Sigmoid colon (tissue), 4 donors: ENCODE measurements around the genes NAA25 and DDX54.

DNA sequence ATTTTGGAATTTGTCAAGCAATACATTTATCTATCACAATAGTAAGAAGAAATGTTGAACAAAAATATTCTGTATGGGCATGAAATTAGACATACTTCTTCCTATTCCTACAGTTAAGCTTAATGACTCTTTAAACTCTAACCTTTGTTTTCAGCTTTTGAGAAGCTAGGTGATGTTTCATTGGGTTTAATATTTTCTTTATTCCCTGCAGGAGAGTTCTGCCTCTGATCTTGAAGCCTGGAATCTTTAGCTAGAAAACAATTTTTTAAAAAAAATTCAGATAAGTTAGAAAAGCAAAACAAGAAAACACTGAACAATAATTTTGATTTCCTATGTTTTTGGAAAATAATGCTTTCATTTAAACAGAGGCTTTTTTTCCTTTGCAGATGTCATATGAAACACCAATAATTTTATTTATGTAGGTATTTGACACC, 89.3 kb downstream of the ATXN2 start:
- PRO-cap, result no peak
- RAMPAGE, long total RNA, 4 experiments, result no peak in any of the 4 experiments

DNA sequence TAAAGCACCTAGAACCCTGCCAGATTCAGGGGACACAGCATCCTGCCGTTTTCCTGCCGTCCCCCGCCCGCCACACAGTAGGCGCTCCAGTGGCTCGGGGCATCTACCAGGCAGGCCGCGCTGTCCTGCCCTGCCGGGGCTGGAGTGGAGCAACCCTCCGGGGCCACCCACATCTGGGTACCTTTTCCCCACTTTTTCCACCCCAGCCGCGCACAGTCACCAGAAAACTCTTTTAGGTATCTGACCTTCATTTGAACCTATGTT, 747 bp upstream of the ATXN2 start:
- PRO-cap, result no peak
- RAMPAGE, long total RNA, 4 experiments, result no peak in any of the 4 experiments

DNA sequence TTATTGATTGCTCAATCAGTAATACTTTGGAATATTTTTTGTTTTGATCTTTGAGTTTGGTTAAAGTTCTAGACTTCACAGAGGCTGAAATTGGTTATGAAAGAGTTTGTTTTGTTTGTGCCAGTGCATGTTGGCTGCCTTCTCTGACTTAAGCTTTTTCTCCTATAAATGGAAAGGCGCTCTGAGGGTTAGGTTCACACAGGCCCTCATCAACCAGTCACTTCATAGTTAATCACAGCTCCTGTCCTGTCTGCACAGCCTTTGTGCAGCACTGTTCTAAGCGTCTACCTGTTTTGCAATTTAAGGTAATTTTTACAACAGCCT, 973 bp downstream of the ALDH2 start:
- PRO-cap, result no peak
- RAMPAGE, long total RNA, 4 experiments, result no peak in any of the 4 experiments

GRCh38 chr12:112108295-112109288, at the start of gene NAA25:
Gene NAA25, minus strand, starts transcription at chr12:112108783.
- PRO-cap, result unidirectional peak, plus-strand start at chr12:112108862
- RAMPAGE, long total RNA, 4 experiments, result start-site peak on the minus strand in 4 of 4 experiments, at chr12:112108527-112108806 at its widest, 12 to 218 reads per replicate

DNA sequence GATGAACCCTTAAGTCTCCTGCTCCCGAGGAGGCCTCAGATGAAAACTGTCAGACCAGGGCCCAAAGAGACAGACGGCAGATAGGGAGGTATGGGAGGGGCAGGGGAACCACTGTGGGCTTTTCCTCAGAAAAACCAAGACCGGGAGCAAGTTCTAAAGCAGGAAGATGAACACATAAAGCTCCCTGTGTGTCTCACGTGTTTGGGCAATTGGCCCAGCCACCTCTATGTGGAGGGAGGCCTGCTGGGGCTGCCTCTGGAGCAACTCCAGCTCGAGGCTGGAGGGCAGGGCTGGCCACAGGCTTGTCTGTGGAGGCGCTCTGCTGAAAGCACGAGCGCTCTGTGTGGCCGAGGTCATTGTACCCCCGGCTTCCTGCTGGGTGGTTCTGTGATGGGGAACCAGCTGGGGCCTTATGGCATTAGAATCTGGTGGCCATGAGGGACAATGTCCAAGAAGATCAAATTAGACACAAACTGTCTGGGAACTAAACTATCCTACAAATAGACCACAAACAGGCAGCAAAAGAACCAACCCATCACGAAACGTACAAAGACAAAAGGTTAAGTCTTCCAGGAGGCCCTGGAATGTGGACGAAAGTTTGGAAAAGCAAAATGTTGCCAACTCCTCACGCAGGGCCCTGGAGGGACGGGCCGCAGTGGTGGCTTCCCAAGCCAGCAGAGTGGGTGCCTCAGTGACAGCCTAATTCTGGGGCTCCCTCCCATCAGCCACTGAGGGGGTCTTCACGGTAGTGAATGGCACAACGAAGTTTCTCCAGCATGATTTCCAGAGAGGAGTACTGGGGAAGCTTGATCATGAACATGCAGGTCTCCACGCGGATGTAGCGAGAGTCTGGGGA, 36.5 kb downstream of the TRAFD1 start:
- PRO-cap, result no peak
- RAMPAGE, long total RNA, 4 experiments, result no peak in any of the 4 experiments

DNA sequence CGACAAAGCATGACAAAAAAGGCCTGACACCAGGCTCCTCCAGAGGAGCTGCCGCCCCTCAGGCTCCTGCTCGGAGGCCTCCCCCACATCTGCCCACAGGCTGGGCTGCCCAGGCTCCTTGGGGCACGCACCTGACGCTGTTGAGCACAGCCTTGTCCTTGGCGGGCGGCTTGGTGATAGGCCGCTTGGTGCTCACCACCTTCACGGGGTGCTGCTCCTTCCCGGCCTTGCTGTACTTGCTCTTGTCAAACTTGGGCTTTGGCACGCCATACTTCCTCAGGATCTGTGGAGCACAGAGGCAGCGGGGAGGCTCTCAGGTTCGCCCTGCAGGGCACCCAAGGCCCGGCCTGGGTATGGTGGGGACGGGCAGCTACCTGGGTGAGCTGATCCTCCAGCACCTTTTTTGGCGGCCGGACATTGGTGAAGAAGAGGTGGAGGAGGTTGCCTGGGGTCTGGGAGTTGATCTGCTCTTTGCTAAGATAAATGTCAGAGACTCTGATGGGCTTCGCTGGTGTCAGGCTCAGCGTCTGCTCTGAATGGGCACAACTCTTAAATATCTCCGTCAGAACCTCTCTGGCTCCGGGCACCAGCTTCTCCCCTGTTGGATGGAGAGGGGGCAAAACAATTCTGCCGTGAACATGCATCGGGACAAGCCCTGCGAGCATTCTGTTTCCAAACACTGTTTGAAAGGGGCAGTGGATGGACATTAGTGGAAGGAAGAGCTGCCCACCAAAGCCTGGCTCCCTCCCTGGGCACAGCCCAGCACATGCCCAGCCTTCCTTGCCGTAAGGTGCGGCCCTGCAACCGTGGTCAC, 53.6 kb downstream of the TRAFD1 start:
- PRO-cap, result no peak
- RAMPAGE, long total RNA, 4 experiments, result no peak in any of the 4 experiments

DNA sequence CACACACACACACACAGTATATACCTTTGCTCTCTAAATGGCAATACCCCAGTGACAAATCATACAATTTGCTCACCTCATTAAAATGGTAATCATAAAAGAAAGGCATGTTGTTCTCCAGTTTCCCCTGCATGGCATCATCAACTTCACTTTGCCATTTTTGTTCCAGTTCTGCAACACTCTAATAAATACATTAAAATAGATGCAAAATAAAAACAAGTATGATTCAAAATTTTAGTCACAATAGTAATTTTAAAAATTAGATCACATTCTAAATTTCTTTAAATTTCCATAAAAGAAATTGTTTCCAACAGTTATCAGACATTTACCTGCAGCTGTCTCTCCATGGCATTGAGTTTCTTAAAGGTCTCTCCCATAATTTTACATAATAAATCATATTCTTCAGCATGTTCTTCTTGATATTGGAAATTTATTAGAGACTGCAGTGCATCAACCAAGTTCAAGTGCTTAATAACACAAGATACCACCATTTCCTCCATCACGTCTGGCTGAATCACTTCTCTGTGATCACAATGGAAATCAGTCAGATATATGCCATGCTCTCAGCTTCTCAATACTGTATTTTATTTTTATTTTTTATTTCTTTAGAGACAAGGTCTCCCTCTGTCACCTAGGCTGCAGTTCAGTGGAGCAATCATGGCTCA, 122.8 kb downstream of the TRAFD1 start:
- PRO-cap, result no peak
- RAMPAGE, long total RNA, 4 experiments, result no peak in any of the 4 experiments

DNA sequence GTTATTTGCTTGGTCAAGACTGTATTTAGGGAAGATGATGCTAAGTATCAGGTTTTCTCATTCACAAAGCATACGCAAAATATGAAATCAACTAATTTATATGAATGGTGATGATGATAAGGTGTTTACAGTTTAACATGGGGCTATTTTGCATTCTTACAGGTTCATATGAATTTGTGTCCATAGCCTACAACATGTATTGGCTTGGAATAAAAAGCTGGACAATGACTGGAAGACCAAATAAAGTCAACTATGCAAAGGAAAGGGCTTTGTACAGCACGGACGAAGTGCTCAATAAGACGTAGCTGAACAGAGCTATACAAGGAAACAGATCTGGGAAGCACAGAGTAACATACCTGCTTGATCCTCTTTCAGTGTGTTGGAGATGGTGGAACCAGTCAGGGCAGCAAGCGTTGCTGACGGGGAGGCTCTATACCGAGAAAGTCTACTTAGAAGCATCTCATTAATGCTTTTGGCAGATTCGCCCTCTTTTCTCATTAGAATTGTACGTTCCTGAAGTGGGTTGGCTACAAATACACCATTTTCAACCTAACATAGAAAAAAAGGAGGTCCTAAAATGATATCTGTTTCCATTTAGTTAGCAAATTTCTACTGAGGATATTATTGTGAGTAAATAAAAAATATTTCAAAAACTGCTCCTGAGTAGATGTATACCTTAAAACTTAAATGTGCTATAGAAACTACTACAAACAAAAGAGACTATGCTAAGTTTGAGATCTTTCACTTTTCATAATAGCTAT, 99.3 kb downstream of the HECTD4 start:
- PRO-cap, result no peak
- RAMPAGE, long total RNA, 4 experiments, result no peak in any of the 4 experiments

DNA sequence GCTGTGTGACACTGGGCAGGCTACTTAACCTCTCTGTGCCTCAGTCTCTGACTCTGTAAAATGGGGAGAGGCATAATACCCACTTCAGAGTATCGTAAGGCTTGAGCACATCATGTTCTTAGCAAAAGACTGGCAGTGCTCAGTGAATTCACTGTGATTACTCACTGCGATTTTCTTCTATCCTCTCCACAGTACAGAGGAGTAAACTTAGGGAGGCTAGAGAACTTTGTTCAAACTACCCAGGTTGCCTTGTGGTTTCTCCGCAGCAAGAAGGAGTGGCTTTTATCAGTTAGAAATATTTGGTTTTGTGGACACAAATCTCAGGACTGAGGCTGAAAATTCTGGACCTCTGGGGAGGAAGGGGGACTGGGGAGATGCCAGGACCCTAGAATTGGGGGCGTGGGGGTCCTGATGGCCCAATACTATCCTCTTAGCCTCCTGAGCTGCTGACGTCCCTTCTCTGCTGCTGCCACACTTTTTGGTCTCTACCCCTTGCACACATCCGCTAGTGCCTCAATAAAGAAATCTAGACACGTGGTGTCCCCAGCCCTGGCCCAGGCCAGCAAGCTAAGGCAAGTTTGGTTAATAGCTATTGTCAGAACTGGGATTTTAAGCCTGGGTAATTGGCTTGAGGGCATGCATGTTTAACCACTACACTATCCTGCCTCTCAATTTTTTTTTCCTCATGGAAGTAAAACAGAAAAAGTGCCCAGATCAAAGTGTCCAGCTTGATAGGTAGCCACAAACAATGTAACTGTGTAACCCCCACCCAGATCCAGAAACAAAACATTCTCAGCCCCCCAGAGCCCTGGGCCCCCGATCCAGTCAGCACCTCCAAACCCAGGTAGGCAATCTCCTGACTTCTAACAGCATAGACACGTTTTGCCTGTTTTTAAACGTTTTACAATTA, 882 bp downstream of the OAS2 start:
- PRO-cap, result no peak
- RAMPAGE, long total RNA, 4 experiments, result no peak in any of the 4 experiments

- PRO-cap, result no peak
- RAMPAGE, long total RNA, 4 experiments, result no peak in any of the 4 experiments
Observed at GRCh38 chr12:113077128-113077730, 20.7 kb downstream of the DTX1 start.

DNA sequence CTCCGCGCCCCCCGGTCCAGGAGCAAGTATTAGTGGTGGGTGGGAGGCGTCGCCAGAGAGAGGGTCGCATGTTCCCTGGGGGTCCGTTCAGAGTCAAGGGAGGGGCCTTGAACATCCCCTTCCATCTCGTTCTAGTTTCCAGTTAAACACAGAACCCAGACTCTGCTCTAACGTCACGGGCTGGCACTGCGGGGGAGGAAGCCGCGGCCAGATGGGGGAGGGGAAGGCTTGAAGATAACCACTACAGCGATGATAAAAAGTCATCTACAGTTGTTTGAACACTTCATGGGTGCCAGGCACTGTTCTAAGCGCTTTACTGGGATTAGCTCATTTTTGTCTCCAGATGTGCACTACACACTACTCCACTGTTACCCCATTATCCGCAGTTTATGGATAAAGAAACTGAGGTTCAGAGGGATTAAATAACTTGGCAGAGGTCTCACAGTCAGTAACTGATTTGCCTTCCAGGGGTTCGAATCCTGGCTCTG, 573 bp upstream of the RASAL1 start:
- PRO-cap, result no peak
- RAMPAGE, long total RNA, 4 experiments, result no peak in any of the 4 experiments

DNA sequence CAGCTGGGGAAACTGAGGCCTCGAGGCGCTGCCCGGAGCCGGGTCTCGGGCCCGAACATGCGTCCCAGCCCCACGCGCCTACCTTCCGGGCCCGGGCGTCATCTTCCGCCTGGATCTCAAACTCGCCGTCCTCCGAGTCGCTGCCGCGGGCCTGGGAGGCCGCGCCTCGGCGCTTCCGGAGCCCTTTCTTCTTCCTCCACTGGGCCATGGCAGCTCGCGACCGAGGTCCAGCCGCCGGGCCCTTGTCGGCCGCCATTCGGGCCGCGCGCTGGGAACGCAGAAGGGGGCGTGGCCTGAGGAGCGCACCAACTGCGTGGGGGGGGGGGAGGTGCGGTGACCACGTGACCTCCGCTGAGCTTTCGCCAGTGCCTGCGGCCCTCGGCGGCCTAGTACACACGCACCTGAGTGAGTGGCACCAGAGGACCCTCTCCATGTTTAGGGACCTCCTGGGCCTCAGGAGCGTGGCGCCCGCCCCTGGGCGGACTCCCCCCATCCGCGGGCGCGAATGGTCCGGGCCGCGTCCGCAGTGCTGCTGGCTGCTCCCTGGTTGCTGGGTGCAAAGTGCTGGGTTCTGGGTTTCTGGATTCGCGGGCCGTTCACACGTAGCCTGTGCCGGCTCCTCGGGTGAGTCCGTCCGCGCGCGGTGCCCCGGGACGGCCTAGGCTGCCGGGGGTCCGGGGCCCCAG, at the start of gene DDX54:
DDX54 (minus strand) TSS at position 283 of the 686 bp plus-strand sequence.
- PRO-cap, result unidirectional peak, minus-strand start at position 247 of the sequence
- RAMPAGE, long total RNA, 4 experiments, result start-site peak on the plus strand in 4 of 4 experiments, centred at positions 376 to 578 of the sequence, 11 to 29 reads per replicate; start-site peak on the minus strand in 4 of 4 experiments, centred at positions 263 to 269 of the sequence, 69 to 312 reads per replicate

GRCh38 chr12:113185882-113186394, 417 bp downstream of the RITA1 start:
- PRO-cap, result no peak
- RAMPAGE, long total RNA, 4 experiments, result no peak in any of the 4 experiments

DNA sequence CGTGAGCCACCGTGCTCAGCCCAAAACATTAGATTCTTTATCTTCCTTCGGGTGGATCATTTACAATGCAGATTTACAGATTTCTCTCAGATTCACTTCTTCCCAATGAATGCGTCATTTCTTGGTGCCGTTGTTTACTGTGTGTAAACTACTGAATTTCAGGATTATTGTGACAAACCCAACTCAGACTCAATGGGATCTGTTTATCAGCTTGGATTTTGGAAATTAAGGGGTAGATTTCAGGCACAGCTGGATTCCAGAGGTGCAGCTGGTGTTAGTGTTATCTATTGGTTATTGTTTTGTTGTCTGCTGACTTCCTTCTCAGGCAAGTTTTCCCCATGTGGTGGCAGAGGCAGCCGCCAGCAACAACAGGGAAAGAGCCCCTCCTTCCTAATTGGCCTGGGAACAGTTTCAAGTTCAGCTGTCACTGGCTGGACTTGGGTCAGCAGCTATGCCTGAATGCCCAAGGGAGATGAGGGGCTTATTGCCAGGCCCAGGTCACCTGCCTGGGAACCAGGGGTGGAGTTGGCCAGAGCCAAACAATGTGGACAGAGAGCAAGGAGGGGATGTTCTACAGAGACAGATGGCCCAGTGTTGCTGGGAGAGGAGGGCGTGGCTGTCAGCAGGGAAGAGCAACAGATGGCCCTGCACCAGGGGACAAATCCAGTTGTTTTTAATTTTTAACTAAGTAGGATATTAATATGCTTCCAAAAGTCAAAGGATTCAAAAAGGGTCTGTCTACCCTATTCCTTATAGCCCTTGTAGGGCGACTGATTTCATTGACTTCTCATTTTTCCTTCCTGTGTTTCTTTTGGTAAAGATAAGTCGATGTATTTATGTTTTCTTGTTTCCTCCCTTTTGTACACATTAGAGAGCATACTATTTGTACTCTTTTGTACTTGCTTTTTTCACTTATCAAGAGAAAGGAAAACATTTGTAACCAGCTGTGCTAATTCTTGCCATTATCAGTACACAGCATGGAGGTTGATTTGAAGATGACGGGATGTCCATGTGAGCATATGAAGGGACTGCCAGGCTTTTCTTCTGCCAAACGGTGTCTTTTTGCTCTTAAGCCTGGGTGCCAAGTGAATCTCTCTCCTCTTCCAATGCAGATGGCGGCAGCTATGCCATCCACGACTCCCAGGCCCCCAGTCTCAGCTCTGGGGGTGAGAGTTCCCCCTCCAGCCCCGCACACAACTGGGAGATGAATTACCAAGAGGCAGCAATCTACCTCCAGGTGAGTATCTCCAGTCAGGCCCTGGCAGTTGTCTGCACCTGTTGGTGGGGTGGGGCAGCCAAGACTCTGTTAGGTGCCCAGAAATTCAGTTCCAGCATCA, 38.5 kb downstream of the TPCN1 start:
- PRO-cap, result no peak
- RAMPAGE, long total RNA, 4 experiments, result start-site peak on the plus strand in 1 of 4 experiments, centred at position 1,003 of the sequence, 5 reads per replicate

GRCh38 chr12:113267479-113268215, 46.4 kb downstream of the TPCN1 start:
- PRO-cap, result no peak
- RAMPAGE, long total RNA, 4 experiments, result no peak in any of the 4 experiments

DNA sequence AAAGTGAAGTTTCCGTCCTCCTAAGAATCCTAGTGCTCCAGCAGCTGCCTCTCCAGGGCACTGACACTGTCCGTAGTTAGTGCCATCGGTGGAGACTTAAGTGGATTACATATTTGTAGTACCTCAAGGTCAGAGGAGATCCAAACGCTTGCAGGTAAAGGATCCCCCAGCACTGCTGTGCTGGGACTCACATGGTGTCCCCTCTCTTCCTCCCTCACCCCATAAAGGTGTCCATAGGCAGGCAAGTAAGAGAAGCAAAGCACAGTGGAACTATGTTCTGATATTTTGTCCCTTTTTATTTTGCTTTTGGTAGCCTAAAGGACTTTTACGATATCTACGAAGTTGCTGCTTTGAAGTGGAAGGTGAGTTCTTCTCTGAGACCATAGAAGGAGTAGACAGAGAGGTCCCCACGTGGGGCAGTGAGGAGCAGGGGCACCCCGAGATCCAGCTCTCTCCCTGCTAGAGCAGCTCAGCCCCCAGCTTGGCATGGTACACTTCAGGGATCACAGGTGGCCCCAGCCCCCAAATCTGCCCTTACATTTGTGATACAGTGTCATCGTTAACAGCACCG, 56.7 kb downstream of the TPCN1 start:
- PRO-cap, result no peak
- RAMPAGE, long total RNA, 4 experiments, result no peak in any of the 4 experiments

DNA sequence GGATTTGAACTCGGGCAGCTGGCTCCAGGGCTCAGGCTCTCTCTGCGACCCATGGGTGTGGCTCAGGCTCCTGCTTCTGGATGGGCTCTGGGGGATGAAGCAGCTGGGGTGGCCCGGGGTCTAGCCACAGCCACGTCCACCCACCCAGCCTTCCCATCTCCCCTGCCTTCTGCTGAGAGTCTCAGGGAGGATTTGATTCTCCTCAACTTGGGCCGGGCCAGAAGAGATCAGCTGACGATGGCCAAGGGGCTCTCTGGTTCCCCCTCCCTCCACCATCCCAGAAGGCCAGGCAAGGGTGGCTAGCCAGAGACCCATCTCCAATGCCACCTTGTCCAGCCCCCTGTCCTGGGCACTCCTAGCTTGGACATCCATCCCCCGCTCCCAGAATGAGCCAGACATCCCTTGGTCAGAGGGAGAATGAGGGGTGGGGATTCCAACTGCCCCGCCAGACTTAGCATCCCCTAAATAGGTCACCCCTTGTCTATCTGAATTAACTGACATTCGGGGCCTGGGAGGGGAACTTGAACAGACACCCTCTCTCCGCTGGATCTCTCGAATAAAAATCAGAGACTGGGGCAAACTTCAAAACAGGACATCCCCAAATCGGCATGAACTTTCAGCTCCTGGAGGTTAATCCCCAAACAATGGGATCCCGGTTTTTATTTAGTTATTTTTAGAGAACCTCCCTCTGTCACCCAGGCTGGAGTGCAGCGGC, 1.9 kb downstream of the SDS start:
- PRO-cap, result no peak
- RAMPAGE, long total RNA, 4 experiments, result no peak in any of the 4 experiments

GRCh38 chr12:113494187-113494409, 22.4 kb upstream of the LHX5 start:
- PRO-cap, result no peak
- RAMPAGE, long total RNA, 4 experiments, result no peak in any of the 4 experiments

DNA sequence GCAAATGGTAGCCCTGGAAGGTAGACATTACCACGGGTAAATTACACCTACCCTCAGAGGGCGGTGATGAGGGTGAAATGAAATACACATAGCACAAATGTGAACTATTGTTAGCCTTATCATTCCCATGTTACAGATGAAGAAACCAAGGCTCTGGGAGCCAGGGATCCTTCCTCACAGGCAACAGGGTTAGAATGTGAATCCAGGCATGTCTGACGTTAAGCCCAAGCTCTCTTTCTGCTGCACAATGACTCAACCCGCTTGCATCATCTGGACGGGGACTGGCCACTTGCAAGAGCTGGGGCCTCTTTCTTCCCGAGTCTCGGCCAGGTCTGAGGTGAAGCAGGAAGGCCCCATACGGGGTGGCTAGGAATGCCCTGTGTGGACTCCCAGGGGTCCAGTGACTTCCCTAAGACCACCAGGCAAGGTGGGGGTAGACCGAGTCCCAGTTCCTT, 105.2 kb downstream of the RBM19 start:
- PRO-cap, result no peak
- RAMPAGE, long total RNA, 4 experiments, result no peak in any of the 4 experiments

DNA sequence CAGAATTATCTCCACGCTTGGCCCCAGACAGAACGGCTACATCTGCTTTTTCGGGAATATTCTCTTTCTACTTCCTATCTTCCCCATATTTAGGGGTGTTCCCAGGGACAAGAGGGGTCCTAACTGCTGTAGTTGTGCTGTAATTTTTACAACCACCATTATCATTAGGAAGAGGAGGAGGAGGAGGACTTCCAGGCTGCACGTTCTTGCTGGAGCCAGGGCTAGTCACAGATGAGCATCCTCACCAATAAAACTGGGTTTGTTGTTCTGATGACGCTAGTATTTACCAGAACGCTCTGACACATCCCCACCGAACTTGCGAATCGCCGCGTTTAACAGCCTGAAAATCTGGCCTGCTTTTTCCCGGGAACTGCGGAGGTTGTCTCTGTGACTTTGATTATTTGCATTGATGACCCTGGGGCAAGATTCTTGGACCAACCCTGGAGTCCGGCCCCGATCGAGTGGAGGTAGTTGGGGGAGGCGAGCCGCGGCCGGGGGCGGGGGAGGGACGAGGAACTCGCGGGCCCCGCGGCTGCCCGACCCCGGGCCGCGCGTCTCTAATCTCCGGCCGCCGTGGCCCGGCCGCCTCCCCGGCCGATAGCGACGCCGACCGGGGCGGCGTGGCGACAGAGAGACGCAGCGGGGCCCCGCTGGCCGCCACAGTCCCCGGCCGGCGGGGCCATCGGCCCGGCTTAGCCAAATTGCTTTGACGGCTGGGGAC, 10.1 kb downstream of the TBX5 start:
- PRO-cap, result no peak
- RAMPAGE, long total RNA, 4 experiments, result no peak in any of the 4 experiments